ENCODE measurements around the genes CD244, NR1I3, PCP4L1, FCGR3B and NOS1AP.

- RRBS = no CpG with 5 or more reads among the region's 4 CpGs
CAGE:
- cytosol, long polyA plus RNA = no peak
- long polyA plus RNA = no peak
- nucleus, long polyA plus RNA = no peak
These were observed 2.6 kb downstream of the LY9 start for GRCh38 chr1:160798404-160799227.

DNA sequence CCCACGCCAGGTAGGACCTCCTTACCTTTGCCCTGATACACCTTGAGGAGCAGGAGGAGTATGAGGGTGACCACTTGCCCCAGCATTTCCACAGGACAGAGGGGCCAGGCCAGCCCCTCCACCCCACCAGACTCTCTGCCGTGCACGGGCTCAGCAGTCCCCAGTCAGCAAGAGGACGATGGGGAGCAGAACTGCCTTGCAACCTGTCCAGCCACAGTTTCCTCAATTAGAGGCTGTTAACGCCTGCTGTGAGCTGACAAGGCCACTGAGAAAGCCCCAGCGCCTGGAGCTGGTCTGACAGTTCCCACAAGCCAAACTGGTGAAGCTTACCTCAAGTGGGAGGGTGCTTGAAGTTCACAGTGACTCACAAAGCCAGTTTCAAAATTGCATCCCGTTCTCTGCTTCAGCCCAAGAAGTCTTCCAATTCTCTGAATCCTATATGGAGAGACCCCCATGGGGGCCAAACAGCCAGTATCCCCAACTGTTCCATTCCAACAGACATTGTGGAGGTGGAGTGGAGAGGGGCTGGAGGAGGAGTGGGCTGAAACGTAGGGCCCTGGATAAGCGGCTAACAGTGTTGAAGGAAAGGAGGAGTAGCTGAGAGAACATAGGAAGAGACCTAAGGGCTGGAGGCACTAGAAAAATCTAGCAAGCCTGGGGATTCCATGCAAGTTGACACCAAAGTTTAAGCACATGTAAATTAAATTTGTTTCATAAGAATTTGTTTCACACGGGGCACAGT, at the start of gene CD244:
TSS of gene CD244 (minus strand) at position 296 of the 742 bp plus-strand sequence.
- RRBS = no CpG with 5 or more reads among the region's 10 CpGs
CAGE:
- cytosol, long polyA plus RNA = no peak
- long polyA plus RNA = no peak
- nucleus, long polyA plus RNA = no peak

GRCh38 chr1:161121839-161122836, 4.2 kb downstream of the NIT1 start:
- RRBS = no CpG with 5 or more reads among the region's 14 CpGs
CAGE:
- cytosol, long polyA plus RNA = no peak
- long polyA plus RNA = no peak
- nucleus, long polyA plus RNA = no peak

DNA sequence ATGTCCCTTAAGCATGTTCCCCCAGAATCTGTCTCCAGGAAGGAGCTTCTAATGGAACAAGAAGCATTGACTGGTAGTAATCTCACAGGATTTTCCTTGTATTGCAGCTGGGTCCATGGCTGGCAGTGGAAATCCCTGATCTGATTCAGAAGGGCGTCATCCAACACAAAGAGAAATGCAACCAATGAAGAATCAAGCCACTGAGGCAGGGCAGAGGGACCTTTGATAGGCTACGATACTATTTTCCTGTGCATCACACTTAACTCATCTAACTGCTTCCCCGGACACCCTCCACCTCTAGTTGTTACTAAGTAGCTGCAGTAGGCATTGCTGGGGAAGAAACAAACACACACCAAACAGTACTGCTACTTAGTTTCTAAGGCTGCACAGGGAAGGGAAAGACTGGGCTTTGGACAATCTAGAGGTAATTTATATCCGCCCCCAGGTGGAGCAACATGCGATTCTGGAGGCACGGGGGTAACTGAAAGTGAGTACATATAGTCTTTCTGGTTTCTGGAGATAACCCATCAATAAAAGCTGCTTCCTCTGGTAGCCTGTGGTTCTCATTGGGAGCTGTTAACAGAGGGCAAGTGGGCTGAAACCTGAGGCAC, 890 bp upstream of the USP21 start:
- RRBS = no CpG with 5 or more reads among the region's 6 CpGs
CAGE:
- cytosol, long polyA plus RNA = no peak
- long polyA plus RNA = no peak
- nucleus, long polyA plus RNA = no peak

GRCh38 chr1:161165780-161166179, 446 bp upstream of the PPOX start:
- RRBS = no CpG with 5 or more reads among the region's 17 CpGs
CAGE:
- cytosol, long polyA plus RNA = no peak
- long polyA plus RNA = no peak
- nucleus, long polyA plus RNA = no peak

- RRBS = 3% methylated on average over 1 of the region's 13 CpGs
CAGE:
- cytosol, long polyA plus RNA = no peak
- long polyA plus RNA = no peak
- nucleus, long polyA plus RNA = no peak
These were observed 712 bp downstream of the PPOX start for GRCh38 chr1:161166914-161167362.

CAGE:
- cytosol, long polyA plus RNA = no peak
- long polyA plus RNA = no peak
- nucleus, long polyA plus RNA = no peak
These were observed 1.2 kb upstream of the NDUFS2 start for GRCh38 chr1:161201037-161201200.

DNA sequence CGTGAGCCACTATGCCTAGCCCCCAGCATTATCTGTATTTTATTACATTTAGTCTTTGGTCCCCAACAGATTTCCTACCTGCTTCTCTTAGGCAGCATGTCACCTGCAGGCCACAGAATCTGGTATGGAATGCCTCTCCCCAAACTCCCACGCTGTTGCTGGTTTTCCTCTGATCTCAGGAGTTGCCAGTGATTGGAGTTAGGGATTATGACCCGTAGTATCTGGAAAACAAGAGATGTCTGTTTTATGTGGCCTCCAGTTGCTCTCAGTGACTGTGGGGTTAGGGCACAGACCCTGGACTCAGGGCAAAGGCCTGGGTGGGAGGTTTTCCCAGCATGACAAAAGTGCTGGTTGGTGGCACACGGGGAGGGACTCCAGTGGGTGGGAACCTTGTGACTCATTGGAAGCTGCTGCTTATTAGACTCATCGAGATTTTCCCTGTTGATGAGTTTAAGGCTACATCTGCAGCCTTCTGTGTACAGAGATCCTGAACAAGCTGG, at the start of gene NR1I3:
TSS of gene NR1I3 (minus strand) at position 241 of the 500 bp plus-strand sequence.
- RRBS = no CpG with 5 or more reads among the region's 5 CpGs
CAGE:
- cytosol, long polyA plus RNA = no peak
- long polyA plus RNA = no peak
- nucleus, long polyA plus RNA = no peak

DNA sequence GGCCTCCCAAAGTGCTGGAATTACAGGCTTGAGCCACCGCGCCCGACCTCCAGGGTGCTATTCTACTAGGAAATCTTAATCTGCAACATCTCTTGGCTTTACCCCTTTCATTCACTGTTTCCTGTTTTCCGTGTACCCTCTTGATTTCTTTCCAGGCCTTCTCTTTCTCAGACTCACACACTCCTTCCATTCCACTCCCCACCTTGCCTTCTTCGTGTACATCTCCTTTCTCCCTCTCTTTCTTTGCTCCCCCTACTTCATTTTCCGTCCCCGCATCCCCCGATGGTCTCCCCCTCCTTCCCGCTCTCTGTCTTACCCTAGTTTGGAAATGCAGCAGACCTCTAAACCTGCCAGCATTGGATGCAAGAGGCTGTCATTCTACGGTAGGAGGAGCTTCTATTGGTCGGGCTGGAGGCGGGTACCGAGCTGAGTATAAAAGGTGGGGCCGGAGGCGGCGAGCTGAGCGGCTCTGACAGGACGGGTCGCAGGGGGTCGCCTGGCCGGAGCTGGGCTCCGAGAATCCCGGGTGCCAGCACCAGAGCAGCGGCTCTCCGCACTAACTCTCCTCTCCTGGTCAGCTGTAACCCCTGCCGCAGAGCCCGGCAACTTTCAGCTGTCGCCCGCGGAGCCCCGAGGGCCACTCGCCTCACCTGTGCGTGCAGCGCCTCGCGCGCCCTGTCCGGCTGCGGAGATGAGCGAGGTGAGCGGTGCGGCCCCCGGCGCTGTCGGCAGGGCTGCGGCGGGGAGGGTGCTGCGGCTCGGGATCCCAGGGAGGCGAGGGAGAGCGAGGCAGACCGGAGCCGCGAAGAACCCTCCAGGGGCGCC, at the start of gene PCP4L1:
TSS of gene PCP4L1 (plus strand) at position 462 of the 825 bp plus-strand sequence.
- RRBS = 4% methylated on average over 35 of the region's 55 CpGs
CAGE:
- cytosol, long polyA plus RNA = no peak
- long polyA plus RNA = no peak
- nucleus, long polyA plus RNA = no peak

DNA sequence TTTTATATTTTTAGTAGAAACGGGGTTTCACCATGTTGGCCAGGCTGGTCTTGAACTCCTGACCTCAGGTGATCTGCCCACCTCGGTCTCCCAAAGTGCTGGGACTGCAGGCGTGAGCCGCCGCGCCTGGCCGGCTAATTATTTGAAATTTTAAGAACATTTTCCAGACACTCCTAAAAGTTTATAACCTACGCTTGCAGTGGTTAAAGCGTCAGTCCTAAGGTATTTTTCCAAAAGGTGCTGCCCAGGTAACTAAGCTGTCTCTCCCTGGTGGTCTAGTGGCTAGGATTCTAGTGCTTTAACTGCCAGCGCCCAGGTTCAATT, 52.9 kb upstream of the CFAP126 start:
- RRBS = no CpG with 5 or more reads among the region's 10 CpGs
CAGE:
- cytosol, long polyA plus RNA = no peak
- long polyA plus RNA = no peak
- nucleus, long polyA plus RNA = no peak

DNA sequence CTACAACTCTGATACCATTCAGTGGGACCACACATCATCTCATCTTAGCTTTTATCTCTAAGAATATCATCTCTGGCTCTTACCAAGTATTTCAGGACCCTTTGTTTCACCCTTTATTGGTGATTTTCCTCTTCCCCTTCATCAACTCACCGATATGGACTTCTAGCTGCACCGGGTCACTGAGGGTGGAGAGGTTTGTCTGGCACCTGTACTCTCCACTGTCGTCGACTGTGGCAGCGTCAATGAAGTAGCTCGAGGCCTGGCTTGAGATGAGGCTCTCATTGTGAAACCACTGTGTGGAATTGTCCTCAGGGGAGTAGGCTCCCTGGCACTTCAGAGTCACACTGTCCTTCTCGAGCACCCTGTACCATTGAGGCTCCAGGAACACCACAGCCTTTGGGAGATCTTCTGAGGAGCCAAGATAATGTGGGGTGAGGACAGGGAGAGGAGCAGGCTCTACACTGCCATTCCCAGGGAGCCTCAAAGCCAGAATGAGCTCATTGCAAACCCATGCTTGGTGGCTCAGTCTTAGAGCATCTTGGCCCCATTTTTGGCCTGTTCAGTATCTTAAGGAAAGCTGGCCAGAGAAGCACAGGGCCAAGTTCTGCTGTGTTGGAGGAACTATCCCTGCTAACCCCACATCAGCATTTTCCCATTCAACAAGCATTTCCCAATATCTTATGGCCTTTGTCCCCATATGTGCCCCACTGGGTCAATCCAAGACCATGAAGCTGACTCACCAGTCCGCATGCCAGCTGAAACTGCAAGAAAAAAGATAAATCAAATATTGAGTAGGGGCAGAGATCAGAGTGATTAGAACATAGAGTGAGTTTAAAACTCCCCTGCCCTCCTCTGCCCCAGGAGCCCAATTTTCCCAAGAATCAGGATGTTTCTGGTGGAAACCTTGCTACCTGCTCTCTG, 1.1 kb downstream of the FCGR3A start:
- RRBS = no CpG with 5 or more reads among the region's 8 CpGs
CAGE:
- cytosol, long polyA plus RNA = no peak
- long polyA plus RNA = no peak
- nucleus, long polyA plus RNA = no peak

DNA sequence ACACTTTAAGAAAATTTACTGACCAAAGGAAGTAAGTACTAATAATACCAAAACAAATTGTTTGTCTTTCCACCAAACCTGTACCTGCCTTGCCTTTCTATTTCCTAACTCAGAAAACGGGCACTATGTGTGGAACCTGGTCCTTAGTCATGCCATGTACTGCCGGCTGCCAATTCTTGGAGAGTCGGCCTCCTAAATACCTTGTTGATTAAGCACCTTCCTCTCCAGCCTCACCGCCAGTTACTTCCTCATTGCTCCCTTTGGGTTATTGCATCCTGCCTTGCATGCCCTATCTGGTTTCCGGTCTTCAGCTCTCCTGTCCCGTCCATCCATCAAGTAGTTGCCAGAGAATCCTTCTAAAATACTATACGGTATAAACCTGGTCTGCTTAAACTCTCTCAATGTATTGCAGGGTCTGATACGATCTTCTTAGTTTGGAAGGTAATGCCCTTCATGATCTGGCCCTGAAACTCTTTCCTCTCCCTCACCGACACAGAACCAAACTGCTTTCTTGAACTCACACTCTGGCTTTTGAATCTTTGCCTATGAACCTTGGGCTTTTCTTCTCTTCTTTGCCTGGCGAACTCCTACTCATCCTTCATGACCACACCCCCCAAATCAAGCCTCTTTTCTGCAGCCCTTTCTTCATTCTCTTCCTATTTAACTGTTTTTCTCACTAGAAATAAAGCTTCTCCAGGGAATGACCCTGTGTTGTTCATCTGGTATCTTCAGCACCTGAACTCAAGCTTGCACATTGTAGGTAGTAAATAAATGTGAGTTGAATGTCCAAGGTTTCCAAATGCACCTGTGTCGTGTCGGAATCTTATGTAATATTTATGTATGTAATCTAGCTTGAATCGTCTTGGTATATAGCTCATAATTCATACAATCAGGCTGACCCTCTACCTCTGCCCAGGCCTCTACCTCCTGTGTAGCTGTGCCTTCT, 8.7 kb downstream of the FCGR3B start:
- RRBS = no CpG with 5 or more reads among the region's 13 CpGs
CAGE:
- cytosol, long polyA plus RNA = no peak
- long polyA plus RNA = no peak
- nucleus, long polyA plus RNA = no peak

DNA sequence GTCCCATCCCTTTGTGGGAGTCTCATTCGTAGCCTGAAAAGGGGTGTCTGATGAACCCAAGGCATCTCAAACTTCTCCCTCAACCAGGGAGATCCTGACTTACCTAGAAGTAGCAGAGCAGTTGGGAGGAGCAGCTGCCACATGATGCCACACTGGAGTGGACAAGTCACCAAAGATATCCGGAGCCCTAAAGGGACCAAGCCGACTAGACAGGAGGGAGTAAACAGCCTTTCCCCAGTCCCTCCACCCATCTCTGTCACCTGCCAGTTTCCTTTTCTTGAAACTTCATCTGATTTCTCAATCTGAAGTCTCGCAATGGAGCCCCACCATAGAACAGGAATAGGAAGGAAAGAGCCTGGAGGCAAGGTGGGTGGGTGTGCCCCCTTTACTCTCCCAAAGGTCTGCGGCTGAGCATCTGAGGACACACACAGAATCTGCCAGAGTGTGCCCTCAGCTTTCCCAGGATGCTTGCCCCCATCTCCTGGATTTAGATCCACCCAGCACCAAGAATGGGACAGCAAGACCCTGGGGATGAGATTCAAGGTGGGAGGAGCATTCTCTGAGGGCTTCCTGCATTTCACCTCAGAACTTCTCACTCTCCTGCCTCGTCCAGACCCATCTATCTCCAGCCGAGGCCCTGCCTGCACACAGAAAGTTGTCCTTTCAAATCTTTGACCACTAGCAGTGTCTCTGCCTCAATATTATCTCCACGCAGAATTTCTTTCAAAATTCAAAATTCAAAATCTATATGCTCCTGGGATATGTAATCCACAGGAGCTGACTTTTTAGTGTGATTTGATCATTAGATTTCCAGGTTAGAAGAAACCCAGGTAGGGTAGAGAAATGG, at the start of gene FCGR3B:
TSS of gene FCGR3B (minus strand) at position 225 of the 847 bp plus-strand sequence.
- RRBS = no CpG with 5 or more reads among the region's 8 CpGs
CAGE:
- cytosol, long polyA plus RNA = no peak
- long polyA plus RNA = no peak
- nucleus, long polyA plus RNA = no peak

DNA sequence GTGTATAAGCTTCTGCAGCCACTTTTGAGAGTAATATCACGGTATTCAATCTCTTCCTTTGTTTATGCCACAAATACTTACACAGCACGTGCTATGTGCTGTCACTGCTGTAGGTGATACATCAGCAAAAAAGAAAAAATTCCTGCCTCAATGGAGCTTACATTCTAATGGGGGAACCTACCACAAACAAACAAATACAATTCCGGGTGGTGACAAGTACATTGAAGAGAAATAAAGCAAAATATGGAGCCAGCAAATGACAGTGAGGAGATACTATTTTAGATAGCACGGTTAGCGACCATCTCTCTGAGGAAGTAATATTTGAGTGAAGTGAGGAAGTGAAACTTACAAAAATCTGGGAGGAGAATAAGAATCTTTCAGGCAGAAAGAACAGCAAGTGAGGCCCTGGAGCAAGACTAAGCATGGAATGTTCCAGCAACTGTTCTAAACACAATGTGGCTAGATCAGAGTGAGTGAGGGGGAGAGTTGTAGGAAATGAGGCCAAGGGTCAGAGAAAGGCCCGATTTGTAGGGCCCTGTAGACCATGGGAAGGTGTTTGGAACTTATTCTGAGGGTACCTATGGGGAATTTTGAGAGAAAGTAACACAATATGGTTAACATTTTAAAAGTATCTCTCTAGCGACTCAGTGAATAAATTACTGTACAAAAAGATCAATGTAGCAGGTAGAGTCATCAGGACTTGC, 2.5 kb upstream of the FCRLB start:
- RRBS = no CpG with 5 or more reads among the region's 7 CpGs
CAGE:
- cytosol, long polyA plus RNA = no peak
- long polyA plus RNA = no peak
- nucleus, long polyA plus RNA = no peak

GRCh38 chr1:161961963-161962814, 61.5 kb downstream of the OLFML2B start:
- RRBS = no CpG with 5 or more reads among the region's 8 CpGs
CAGE:
- cytosol, long polyA plus RNA = no peak
- long polyA plus RNA = no peak
- nucleus, long polyA plus RNA = no peak

GRCh38 chr1:162069225-162070498, at the start of gene NOS1AP:
Gene NOS1AP (plus strand): TSS chr1:162069691.
- RRBS = 2% methylated on average over 52 of the region's 122 CpGs
CAGE:
- cytosol, long polyA plus RNA = no peak
- long polyA plus RNA = no peak
- nucleus, long polyA plus RNA = no peak

- RRBS = no CpG with 5 or more reads among the region's 12 CpGs
CAGE:
- cytosol, long polyA plus RNA = no peak
- long polyA plus RNA = no peak
- nucleus, long polyA plus RNA = no peak
These were observed 127.5 kb downstream of the NOS1AP start for GRCh38 chr1:162196965-162197501.

GRCh38 chr1:162370206-162370612, 6.4 kb downstream of the SPATA46 start:
- RRBS = no CpG with 5 or more reads among the region's 1 CpG
CAGE:
- cytosol, long polyA plus RNA = no peak
- long polyA plus RNA = no peak
- nucleus, long polyA plus RNA = no peak

DNA sequence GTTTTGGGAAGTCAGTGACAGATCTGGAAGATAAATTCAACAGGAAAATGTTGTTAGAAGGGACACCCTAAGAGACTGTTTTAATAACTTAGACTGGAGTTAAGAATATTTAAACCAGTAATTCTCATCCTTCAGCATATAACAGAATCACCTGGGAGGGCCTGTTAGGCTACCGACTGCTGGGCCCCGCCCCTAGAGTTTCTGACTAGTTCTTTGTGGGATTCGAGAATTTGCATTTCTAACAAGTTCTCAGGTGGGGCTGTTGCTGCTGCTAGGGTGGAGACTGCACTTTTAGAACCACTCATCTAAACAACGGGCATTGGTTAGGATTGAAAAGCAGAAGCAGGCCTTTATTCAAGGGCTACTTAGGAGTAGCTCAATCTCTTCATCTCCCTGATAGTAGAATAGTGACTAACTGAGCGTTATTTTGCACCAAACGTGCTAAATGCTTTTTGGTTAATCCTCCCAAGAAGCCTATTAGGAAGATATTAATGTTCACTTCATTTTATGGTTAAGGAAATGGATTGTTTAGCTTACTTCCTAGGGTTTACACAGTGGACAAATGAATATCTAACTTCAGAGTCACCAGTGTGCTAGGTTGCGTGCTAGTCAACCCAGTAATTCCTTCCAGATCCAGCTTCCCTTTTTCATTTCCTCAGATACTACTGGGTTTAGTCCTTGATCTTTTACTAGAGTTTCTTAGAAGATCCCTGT, 31.1 kb upstream of the UAP1 start:
- RRBS = no CpG with 5 or more reads among the region's 7 CpGs
CAGE:
- cytosol, long polyA plus RNA = no peak
- long polyA plus RNA = no peak
- nucleus, long polyA plus RNA = no peak

DNA sequence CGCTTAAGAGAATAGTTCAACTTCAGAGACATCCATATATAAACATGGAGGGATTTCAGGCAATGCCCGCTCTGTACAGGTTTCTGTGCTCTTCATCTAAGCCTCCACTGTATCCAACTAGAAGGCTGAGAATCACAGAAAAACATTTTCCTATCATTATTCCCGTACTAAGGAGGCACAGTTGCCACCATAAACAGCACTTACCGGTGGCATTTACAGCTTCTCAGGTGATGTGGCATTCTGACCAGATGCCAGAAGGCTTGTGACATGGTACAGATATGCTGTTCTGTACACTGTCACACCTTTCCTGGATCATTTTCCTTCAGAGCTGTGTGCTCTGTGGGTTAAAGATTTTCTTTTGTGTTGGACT, 4.1 kb upstream of the UAP1 start:
- RRBS = no CpG with 5 or more reads among the region's 4 CpGs
CAGE:
- cytosol, long polyA plus RNA = no peak
- long polyA plus RNA = no peak
- nucleus, long polyA plus RNA = no peak